Neural cell (in vitro differentiated cells): ENCODE results near the genes CCDC39 and YEATS2.

DNA sequence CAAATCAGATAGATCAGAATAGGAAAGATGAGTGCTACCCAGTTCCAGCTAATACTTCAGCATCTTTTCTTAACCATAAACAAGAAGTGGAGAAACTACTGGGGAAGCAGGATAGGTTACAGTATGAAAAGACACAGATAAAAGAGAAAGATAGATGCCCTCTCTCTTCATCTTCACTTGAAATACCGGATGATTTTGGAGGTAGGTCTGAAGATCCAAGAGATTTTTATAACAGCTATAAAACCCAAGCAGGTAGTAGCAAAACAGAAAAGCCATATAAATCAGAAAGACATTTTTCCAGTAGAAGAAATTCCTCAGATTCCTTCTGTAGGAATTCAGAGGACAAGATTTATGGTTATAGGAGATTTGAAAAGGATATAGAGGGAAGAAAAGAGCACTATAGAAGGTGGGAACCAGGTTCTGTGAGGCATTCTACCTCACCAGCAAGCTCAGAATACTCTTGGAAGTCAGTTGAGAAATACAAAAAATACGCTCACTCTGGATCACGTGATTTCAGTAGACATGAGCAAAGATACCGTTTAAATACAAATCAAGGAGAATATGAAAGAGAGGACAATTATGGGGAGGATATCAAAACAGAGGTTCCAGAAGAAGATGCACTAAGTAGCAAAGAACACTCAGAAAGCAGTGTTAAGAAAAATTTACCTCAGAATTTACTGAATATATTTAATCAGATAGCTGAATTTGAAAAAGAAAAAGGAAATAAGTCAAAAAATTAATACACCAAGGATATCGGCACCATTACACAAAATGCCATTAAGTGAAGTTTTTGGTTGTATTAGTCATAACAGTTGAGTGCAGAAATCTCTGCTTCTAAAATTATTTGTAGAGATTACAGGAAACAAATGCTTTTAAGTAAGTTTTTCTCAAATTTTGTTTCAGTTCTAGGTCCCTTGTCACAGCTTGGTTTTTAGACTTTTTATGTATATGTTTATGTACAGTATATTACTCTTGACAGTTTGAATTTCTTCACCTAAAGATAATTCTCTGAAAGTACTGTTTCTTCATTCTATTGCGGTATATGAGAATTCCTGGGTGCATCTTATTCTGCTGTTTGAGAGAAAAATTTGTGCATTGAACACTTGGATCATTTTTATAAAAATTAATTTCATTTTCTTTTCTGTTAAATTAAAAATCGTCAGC, 8.2 kb downstream of the TTC14 start:
- RAMPAGE, long total RNA: no peak

DNA sequence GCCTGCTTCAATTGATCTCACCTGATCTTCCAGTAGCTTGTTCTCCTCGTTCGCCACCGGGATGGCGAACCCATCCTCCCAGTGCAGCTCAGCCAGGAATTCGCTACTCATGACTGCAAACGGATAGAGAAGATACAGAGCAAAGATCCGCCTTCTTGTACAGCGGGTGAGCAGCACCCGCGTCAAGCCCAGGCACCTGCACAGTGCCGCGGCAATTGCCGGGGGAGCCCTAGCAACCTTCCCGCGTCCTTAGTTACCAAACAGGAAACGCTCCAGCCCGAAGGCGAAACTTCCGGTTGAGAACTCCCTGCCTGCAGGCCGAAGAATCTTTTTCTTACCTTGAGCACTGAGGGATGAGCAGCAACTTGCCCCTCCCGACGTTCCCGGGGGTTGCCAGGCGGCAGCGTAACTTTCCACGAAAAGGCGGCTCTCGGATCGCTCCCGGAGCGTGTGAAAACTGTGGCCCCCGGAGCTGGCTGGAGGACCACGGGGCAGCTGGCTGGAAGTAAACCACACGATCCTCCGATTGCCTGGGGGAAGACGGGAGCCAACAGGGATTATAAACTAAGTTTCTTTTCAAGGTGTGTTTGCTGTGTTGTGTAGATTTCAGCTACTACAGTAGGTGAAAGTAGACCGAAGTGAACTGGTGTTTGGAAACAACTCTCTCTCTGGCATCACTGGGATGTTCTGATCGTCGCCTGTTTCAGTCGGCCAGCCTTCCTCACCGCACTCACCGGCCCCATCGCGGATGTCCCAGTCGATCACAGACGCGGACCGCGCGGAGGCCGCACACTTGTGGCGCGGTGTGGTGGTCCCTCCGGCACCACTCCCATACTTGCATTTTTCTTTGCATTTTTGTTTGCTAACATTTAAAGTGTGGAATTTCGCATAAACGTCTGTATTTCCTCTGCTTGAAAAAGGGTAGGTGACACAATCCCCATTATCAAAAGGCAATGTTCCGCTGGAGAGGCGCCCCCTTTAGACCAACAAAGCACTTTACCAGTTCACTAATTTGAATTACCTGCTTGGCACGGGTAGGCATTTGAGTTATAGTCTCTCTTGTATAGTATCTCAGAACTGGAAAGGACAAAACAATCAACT, at the start of gene CCDC39:
CCDC39 (minus strand) TSS at position 220 of the 1,101 bp plus-strand sequence.
- RAMPAGE, long total RNA: start-site peak on the minus strand centred at position 205 of the sequence, 53 bp wide, 19 and 25 reads in 2 replicates; start-site peak on the plus strand centred at position 287 of the sequence, 25 bp wide, 5 and 5 reads in 2 replicates

DNA sequence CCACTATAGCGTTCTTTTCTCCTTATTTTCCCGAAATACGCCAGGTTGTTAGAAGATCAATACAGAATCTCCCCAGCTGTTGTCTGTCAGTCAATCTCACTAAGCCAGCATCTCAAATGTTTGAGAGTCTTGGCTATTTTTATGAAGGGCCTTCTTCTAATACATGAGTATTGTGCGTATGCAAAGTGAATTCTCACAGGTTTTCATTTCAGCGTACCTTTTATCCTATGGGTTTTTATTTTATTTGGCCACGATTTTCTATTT, 1.1 kb downstream of the FXR1 start:
- RAMPAGE, long total RNA: no peak

GRCh38 chr3:181715995-181716476, 4.3 kb downstream of the SOX2 start:
- RAMPAGE, long total RNA: no peak

- RAMPAGE, long total RNA: no peak
Observed at GRCh38 chr3:181719974-181720930, 8.5 kb downstream of the SOX2 start.

- RAMPAGE, long total RNA: no peak
Observed at GRCh38 chr3:181727592-181728208, 16.0 kb downstream of the SOX2 start.

- RAMPAGE, long total RNA: no peak
Observed at GRCh38 chr3:182880697-182881070, 87.4 kb downstream of the ATP11B start.

DNA sequence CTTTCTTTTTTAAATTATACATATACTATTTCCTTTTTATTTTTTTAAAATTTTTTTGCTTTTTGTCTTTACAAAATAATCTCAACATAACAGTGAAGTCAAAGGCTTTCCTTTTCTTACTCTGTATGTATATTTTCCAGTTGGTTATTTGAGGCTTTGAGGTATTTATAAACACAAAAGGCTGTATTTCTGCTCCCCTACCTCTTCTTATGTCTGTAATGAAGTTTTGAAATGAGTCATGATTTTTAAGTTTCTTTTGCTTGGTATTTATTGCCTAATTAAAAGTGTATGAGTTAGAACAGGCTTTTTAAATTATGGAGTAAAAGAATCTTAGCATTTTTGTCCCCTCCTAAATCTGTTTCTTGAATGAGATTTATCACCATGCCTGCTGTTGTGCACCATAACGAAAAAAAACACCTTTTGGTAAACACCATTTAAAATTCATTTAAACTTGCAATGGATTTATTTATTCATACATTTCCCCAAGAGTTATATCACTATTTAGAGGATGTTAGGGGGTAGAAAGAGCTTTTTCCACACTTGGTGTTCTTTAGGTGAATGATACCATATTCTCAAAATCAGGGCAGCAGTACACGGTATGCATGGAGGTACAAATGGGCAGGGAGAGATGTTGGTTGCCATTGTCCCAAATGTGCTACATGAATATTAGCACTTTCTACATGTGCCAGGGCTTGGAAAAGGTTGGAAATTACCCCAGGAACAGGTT, 65.9 kb downstream of the DCUN1D1 start:
- RAMPAGE, long total RNA: no peak

DNA sequence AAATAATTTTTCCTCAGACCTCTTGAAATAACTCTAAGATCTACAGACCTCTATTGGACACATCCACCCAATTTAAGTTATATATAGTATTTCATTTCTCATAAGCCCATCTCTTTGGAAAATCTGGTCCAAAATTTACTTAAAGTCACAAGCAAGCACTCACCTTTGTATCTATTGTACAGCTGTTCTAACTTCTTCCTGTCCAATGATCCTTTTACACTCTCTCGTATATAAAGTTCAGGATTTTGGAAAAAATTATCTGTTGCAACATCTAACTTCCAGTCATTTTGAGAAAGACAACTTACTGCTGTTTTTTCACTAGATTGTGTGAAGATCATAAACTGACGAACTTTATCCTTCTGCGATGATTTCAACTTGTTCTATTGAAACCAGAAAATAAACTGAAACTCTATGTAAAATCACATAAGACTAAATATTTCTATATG, 14.9 kb downstream of the DCUN1D1 start:
- RAMPAGE, long total RNA: no peak

- RAMPAGE, long total RNA: no peak
Observed at GRCh38 chr3:183038280-183038670, 57.9 kb upstream of the DCUN1D1 start.

DNA sequence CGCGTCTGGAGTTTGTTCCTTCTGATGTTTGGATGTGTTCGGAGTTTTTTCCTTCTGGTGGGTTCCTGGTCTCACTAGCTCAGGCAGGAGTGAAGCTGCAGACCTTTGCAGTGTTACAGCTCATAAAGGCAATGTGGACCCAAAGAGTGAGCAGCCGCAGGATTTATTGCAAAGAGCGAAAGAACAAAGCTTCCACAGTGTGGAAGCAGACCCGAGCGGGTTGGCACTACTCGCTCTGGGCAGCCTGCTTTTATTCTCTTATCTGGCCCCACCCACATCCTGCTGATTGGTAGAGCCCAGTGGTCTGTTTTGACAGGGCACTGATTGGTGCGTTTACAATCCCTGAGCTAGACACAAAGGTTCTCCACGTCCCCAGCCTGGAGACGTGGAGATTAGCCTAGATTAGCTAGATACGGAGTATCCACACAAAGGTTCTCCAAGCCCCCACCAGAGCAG, 3.8 kb upstream of the MCCC1 start:
- RAMPAGE, long total RNA: no peak

- RAMPAGE, long total RNA: no peak
Observed at GRCh38 chr3:183254551-183255158, 1.6 kb downstream of the B3GNT5 start.

GRCh38 chr3:183259586-183260628, 6.9 kb downstream of the B3GNT5 start:
- RAMPAGE, long total RNA: no peak

GRCh38 chr3:183265990-183266807, 13.1 kb downstream of the B3GNT5 start:
- RAMPAGE, long total RNA: no peak

DNA sequence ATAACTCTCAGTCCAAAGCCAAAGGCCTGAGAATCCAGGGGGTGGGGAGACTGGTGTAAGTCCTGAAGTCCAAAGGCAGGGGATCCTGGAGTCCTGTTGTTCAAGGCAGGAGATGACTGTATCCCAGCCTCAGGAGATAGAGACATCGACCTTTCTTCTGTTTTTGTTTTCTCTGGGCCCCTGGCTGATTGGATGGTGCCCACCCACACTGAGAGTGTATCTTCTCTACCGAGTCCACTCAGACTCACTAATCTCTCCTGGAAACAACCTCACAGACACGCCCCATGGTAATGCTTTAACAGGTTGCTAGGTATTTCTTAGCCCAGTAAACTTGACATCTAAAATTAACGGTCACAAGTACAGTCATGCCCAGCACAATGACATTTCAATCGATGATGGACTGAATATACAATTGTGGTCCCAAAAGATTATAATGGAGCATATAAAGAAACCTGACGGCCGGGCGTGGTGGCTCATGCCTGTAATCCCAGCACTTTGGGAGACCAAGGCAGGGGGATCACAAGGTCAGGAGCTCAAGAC, 1.5 kb upstream of the KLHL6 start:
- RAMPAGE, long total RNA: no peak

DNA sequence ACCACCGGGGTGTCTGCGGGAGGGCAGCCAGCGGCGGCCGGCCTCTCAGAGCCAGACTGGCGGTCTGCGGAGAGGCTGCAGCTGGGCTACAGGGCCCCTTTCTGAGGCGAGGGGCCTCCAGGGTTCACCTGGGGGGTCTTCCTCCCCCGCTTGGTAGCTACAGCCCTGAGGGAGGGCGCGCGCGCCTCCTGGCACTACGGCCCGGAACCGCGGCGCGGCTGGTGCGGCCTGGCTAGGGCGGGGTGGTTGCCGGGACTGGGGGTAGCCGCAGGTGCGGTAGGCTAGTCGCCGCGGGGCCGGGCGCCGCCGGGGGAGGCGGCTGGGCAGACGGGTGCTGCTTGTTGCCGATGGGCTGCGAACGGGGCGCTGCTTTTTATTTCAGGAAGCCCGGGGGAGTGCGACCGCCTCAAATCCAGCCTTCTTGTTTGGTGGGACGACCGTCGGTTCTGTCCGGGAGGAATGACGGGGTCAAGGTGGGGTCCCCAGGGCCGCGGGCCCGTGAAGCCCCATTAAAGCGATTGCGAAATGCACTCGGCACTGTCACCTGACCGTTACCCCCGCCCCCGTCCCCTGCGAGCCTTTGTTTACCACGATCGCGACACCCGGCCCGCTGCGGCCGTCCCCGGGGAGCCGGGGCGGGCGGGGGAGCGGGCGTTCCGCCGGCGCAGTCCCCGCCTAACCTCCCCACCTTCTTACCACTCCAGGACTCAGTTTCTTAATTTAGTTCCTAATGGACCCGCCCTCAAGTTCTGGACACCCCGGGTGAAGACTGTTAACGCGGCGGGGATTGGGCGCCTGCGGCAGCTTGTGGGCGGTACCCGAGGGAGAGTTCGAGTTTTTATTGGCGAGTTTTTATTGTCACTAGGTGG, 650 bp downstream of the KLHL24 start:
- RAMPAGE, long total RNA: no peak

- RAMPAGE, long total RNA: no peak
Observed at GRCh38 chr3:183697748-183698792, at the start of gene YEATS2. Gene YEATS2, plus strand, starts transcription at chr3:183697797.

GRCh38 chr3:183731501-183732072, 34.0 kb downstream of the YEATS2 start:
- RAMPAGE, long total RNA: no peak

DNA sequence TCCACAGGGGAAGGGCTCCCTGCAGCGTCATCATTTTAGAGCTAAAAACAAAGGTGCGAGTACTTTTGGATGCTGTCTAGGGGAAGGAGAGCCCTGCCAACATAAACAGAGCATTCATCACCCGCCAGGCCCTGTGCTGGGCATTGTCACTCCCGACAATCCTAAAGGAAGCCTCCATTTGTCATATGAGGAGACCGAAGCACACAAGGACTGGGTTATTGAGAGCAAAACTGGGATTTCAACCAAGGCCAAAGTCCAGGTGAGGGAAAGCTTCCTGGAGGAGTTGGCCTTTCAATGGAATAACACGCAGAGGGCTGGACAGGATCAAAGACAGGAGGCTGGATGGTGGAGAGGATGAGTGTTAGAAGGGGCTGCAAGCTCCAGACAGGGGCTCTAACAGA, 8.1 kb upstream of the PARL start:
- RAMPAGE, long total RNA: no peak

DNA sequence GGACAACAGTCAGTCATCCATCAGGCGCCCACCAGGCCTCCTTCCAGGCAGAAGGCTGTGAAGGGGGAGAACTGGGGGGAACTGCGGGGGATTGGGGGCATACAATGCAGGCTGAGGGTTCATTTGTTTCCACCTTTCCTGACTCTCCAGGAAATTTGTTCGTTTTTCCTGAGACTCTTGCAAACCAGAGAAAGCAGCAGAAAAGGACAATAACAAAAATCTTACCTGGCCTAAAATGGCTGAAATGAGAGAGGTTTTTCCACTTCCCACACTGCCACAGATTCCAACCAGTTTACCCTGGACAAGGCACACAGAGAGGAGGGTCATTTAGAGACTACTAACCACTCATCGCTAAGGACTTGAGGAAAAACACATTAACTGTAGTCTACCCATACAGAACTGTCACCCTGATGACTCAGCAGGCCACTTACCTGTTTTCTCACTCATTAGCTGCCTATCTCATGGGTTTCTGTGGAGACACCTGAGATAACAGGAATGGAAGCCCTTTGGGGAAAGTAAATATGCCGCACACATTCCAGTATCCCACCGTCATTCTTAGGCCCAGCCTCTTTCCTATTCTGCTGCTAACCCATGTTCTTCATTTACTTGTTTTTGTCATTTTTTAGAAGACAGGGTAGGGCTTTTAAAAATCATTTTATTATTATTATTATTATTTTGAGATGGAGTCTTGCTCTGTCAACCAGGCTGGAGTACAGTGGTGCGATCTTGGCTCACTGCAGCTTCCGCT, 50.0 kb downstream of the ABCC5 start:
- RAMPAGE, long total RNA: no peak